Monocyte (primary cell): Measurements from ENCODE around the genes ACAD9, CFAP92 and HMCES.

GRCh38 chr3:128282606-128283088, 129.4 kb downstream of the EEFSEC start:
- PRO-cap, 2 experiments = no peak in any of the 2 experiments

DNA sequence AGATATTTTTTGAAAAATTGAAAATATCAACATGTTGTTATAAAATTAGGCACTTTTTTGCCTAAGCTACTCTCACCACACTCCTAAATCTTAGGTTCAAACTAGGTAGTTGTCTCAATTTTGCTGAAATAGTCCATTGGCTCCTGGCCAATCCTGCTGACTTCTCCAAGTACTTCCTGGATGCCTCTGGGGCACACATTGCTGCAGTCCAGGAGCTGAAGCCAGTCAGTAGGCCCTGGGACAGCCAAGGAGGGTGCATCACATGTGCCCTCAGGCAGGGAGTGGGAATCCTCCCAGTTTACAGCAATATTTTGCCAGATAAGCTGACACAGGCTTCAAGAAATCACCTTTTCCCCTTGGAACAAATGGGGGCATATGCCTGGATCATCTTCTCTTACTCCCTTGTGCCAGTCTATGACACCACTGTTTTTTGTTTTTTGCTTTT, 144.5 kb downstream of the EEFSEC start:
- PRO-cap, 2 experiments = no peak in any of the 2 experiments

- PRO-cap, 2 experiments = no peak in any of the 2 experiments
Observed at GRCh38 chr3:128316557-128317022, 150.1 kb downstream of the DNAJB8 start.

DNA sequence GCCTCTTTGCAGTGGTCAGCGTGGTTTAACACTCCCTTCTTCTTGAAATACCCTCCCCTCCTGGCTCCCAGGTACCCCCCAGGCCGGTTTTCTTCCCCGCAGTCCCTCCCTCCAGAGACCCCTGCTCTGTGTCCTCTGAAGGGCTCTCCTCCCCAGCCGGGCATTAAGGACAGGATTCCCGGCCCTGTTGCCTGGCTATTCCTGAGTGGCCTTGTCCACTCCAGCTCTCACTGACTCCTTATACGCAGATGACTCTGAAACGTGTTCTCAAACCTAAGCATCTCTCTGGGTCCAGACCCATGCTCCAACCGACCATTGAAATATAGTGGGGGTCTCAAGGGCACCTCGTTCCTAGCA, 16.7 kb downstream of the DNAJB8 start:
- PRO-cap, 2 experiments = no peak in any of the 2 experiments

- PRO-cap, 2 experiments = no peak in any of the 2 experiments
Observed at GRCh38 chr3:128548534-128549189, 55.7 kb upstream of the GATA2 start.

DNA sequence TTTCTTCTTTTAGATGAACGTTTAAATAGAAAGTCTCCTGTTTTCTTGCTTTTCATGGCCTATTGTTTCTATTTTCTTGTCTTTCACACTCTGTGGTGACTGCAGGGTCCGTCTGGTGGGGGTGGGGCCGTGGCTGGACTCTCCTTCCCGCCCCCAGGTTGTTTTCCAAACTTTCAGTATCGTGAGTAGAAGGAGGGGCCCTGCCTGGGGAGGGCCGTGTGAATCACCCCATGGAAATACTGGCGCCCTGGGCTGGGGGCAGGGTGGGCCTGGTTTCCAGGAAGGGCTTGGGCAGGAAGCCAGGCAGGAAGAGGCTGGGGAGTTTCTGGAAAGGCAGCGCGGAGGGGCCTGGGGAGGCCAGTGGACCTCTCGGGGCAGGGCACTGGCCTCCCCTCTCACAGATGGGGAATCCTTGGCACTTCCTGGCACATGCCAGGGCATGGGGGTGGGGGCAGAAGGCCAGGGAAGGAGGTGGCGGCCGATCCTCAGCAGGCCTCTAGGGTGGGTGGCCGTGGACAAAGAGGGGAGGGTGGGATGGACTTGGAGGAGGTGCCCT, 56.3 kb upstream of the GATA2 start:
- PRO-cap, 2 experiments = no peak in any of the 2 experiments

GRCh38 chr3:128555132-128555995, 62.4 kb upstream of the GATA2 start:
- PRO-cap, 2 experiments = no peak in any of the 2 experiments

DNA sequence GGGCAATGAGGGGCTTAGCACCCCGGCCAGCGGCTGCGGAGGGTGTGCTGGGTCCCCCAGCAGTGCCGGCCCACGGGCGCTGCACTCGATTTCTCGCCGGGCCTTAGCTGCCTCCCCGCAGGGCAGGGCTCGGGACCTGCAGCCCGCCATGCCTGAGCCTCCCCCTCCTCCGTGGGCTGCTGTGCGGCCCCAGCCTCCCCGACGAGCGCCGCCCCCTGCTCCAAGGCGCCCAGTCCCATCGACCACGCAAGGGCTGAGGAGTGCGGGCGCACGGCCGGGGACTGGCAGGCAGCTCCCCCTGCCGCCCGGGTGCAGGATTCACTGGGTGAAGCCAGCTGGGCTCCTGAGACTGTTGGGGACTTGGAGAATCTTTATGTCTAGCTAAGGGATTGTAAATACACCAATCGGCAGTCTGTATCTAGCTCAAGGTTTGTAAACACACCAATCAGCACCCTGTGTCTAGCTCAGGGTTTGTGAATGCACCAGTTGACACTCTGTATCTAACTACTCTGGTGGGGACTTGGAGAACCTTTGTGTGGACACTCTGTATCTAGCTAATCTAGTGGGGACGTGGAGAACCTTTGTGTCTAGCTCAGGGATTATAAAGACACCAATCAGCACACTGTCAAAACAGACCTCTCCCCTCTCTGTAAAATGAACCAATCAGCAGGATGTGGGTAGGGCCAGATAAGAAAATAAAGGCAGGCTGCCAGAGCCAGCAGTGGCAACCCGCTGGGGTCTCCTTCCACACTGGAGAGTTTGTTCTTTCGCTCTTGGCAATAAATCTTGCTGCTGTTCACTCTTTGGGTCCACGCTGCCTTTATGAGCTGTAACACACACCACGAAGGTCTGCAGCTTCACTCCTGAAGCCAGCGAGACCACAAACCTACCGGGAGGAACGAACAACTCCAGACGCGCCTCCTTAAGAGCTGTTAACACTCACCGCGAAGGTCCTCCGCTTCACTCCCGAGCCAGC, 3.2 kb upstream of the RPN1 start:
- PRO-cap, 2 experiments = no peak in any of the 2 experiments

DNA sequence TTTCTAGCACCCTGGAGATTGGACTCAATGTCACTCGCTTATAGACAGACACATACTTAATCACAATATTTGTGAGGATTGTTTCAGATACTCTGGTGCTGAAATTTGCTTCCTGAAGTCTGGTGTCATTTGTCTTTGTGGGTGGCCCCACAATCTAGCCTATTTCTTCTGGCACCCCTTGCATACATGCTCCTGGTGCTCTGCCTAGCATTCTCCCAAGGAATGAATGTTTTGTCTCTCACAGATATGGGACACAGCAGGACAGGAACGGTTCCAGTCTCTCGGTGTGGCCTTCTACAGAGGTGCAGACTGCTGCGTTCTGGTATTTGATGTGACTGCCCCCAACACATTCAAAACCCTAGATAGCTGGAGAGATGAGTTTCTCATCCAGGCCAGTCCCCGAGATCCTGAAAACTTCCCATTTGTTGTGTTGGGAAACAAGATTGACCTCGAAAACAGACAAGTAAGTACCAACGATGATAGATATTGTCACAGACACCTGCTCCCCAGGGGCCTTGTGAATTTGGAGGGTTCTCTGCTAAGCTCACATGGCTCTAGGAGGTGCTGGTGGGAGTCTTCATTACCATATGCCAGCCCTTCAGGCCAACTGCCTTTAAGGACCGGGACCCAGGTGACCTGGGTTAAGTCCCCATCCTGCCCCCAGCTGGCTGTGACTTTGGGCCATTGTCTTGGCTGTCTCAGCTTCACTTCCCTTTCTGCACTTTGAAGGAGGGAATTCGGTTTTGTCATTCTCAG, 73.1 kb upstream of the ACAD9 start:
- PRO-cap, 2 experiments = no peak in any of the 2 experiments

DNA sequence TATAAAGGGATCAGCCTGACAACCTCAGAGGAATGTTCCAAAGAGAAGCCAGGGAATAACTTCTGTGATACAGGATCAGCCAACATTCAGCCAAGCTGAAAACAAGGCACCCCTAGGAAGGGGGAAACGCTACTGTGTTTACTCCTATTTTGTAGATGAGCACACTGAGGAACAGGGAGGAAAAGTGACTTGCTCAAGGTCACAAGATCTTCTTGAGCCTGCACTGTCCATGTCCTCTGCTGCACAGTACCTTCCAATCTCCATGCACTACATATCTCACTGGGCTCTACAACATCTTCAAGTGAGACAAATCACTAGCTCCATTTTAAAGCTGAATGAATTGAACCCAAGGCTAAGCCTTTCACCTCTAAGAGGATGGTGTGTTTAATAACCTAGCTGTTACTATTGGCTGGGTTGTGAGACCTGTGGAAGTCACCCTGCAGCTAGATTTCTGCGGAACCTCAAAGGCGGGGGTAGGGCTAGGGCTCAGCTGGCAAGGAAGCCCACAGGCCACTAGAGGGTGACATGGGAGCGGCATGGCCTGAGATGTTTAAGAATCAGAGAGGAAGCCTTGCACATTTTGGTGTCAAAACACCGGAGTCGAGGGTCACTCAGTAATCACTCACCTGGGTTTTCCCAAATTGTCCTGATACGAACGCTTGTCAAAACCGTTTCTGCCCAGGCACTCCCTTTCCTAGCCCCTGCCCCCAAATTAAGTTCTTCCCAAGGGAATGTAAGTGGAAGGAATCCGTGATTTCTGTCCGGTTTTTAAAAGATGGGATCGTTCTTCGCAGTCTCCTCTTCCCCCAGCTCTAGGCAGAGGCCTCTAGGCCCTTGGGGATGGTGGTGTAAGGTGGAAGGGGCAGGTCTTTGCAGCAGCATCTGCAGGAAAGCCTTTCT, 3.9 kb upstream of the ACAD9 start:
- PRO-cap, 2 experiments = no peak in any of the 2 experiments

DNA sequence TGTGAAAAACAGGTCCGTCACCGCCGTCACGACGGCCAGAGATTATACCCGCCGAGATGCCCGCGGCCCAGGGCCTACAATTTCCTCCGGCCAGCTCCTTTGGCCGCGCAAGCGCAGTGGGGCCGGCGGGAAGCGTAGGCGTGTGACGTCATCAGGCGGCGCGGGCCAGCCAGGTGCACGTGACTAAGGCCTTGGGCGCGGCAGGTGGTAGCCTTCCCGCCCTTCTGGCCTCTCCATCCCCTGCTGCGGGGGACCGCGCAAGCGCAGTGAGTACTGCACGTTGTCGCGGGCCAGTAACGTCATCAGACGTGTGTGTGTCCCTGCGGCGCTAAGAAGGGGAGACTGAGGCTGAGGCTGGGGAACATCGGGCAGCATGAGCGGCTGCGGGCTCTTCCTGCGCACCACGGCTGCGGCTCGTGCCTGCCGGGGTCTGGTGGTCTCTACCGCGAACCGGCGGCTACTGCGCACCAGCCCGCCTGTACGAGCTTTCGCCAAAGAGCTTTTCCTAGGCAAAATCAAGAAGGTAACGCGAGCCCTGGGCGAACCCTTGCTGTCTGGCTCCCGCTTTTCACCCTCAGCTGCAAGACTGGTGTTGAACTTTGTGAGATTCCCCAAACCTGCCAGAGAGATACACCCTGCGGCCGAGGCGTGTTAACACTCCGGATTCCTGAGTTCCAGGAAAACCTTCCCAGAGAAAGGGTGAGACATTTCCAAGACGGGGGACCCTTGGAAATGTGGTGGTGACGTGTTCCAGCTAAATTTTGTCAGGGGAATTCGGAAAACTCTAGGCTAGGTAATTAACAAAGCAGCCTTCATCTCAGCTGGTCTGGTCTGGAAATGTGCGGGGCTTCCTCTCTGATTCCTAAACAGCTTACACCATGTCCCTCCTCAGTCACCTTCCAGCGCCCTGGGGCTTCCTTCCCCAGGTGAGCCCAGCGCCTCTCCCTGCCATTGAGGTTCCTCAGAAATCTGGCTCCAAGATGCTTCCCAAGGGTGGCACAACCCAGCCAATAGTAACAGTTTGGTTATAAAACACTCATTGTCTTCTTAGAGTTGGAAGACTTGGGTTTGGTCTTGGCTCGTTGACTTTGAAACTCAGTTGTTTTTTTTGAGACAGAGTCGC, at the start of gene ACAD9:
ACAD9 (plus strand) TSS at position 302 of the 1,123 bp plus-strand sequence.
- PRO-cap, 2 experiments = peak in 2 of 2 experiments; most common plus-strand start position 345 of the sequence (in 2); most common minus-strand start position 44 of the sequence (in 1)

- PRO-cap, 2 experiments = peak in 2 of 2 experiments; most common plus-strand start chr3:128994286 (in 1); most common minus-strand start chr3:128994076 (in 2)
Observed at GRCh38 chr3:128993852-128994454, at the start of gene CFAP92. TSS of gene CFAP92 (minus strand) at chr3:128994076.

- PRO-cap, 2 experiments = no peak in any of the 2 experiments
Observed at GRCh38 chr3:129016222-129016803, 15.2 kb downstream of the EFCC1 start.

DNA sequence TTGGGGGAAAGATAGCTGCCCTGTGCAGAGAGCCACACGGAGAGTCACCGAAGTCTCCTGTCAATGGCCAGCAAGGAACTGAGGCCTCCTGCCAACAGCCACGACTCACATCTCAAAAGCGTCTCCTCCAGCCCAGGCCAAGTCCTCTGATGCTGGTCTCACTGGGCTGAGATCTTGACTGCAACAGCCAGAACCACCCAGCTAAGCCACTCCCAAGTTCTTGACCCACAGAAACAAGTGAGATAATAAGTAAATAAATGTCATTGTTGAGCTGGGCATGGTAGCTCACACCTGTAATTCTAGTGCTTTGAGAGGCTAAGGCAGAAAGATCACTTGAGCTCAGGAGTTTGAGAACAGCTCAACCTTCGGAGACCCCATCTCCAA, 8.5 kb upstream of the GP9 start:
- PRO-cap, 2 experiments = no peak in any of the 2 experiments

DNA sequence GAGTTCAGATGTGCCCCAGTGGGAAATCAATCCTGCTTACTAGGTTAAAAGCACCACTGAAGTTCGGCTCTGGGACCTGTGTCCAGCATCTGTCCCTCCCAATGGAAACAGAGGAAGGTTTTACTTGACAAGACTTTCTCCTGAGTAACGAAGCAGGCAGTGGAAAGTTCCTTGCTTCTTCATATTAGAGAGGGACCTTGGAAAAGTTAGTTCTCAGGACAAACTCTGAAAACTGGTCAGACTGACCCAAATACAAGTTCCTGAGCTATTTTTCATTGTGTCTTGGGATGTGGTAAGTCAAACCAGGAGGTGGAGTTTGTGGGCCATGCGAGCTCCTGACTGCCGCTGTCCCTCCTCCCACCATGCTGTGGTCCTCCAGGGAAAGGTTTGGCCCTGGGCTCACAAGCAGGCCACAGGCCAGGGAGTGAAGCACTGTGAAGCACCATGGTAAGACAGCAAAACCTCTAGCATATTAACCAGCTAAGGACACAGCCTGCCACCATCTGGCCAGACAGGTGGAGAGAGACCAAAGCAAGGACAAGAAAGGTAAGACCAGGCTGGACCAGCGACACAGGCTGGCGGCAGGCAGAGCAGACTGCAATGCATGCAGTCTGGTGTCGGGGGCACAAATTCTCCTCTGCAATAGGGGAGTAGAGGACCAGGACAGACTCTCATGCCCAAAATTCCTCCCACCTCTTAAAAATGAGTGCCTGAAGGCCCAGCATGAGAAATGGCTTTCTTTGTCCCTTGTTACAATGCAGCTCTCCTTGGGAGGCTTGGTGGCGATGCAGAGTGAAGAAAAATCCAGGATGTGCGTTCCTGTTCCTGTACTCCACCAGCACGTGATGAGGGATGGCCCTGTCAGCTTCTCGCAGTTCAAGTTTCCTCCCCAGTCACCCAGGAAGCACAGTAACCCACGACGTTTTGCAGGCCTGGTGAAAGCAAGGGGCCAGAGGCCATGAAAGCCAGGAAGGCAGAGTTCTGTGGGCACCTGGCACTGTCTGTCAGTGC, 15.2 kb downstream of the RAB43 start:
- PRO-cap, 2 experiments = no peak in any of the 2 experiments

- PRO-cap, 2 experiments = no peak in any of the 2 experiments
Observed at GRCh38 chr3:129250036-129250277, 551 bp downstream of the COPG1 start.

DNA sequence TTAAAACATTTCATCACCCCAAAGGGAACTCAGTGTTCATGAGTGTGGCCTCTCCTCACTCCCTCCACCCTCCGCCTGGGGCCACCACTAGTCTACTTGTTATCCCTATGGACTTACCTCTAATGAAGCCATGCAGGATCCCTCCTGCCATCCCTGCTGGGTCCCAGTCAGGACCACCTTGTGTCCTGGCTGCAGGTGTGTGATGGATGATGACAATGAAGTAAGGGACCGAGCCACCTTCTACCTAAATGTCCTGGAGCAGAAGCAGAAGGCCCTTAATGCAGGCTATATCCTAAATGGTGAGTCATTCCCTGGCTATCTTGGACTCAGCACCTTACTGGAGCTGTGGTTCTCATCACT, 10.9 kb upstream of the HMCES start:
- PRO-cap, 2 experiments = no peak in any of the 2 experiments

DNA sequence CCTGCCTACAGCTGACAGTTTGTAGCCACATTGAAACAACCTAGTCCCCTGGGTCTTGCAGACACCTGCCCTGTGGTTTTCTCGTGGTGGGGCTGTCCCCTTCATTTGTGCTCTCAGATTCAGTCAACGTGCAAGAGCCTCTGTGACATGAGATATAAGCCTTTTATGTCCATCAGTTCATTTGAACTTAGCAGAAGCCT, 2.2 kb upstream of the HMCES start:
- PRO-cap, 2 experiments = no peak in any of the 2 experiments

DNA sequence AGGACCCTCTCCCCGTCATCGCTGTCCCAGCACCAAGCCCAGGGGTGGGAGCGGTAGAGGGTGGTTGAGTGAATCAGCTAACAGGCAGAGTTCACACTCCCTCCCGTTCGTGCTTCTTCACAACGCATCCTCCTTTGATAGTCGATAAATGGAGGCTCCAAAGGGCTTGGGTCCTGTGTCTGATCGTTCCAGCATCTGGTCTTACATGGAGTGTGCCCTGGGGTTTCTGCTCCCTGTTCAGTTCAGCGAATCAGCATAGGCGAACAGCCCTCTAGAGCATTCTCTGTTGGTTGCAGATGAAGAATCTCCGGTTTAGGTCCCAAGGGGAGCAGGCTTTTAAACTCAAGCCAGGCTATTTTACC, 785 bp upstream of the HMCES start:
- PRO-cap, 2 experiments = no peak in any of the 2 experiments

DNA sequence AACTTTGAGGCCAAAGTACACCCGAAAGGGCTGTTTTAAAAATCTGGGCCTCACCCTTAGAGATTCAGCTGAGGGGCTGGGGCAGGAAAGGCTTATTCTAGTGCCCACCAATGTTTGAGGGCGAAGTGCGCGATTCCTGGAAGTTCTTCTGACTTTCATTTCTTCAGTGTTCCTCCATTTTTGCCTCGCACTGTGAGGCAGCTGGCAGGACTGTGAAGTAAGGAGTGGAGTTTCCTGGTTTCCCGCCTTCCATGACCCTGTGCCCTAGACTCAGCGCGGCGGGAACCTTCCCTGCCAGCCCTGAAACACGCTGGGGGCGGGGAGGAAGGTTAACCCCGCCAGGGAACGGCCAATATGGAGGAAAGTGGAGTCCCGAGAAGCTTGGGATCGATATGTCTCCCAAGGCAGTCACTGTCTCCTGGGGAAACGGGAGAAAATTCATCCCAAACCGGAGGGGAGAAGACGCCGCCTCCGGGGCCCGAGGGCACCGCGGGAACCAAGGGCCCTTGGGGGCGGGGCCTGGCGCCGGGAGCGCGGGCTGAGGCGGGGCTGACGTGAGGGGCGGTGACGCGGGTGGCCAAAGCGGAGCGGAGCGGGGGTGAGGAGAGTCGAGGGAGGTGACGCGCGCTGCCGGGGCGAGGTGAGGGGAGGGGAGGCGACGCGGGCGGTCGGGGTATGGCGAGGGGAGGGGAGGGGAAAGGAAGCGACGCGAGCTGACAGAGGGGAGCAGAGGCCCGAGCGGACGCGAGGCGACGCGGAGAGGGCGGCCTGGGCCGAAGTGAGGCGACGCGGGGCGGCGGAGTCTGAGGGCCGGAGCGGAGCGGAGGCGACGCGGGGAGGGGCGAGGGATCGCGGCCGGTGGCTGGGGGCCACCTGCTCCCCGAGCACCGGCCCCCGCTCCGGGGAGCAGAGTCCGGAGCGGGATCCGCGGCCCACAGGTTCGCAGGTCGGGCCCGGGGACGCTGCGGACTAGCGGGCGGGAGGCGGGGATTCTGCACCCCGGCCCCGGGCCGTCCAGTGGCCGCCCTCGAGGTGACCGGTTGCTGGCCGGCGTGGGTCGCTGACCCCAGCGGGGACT, at the start of gene HMCES:
HMCES (plus strand) TSS at position 605 of the 1,078 bp plus-strand sequence.
- PRO-cap, 2 experiments = peak in 2 of 2 experiments; most common plus-strand start position 580 of the sequence (in 2); most common minus-strand start position 498 of the sequence (in 2)